HL-60 (cell line): Measurements from ENCODE around the gene ZBTB17.

DNA sequence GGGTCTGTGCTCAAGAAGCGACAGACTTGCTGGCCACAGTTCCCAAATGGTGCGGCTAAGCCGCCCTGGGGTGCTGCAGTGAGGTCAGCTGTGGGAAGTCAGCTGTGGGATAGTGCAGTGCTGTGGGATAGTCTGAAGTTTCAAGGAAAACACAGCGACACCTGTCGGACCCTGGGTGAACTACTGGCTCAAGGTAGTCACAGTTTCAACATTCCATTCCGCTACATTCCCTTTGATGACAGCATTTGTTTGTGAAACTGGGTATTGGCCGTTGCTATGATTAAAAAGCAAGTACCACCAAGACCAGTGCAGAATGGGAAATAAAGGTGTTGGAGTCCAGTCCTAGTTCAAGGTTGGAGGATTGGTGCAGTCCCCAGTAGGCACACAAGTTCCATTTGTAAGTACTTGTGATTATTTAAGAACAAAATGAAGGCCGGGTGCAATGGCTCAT, 133.5 kb downstream of the KAZN start:
- RRBS: no CpG with 5 or more reads among the region's 8 CpGs

- RRBS: no CpG with 5 or more reads among the region's 12 CpGs
These were observed 167.0 kb downstream of the KAZN start for GRCh38 chr1:14765129-14766276.

GRCh38 chr1:14895085-14895780, 258.3 kb upstream of the TMEM51 start:
- RRBS: no CpG with 5 or more reads among the region's 12 CpGs

DNA sequence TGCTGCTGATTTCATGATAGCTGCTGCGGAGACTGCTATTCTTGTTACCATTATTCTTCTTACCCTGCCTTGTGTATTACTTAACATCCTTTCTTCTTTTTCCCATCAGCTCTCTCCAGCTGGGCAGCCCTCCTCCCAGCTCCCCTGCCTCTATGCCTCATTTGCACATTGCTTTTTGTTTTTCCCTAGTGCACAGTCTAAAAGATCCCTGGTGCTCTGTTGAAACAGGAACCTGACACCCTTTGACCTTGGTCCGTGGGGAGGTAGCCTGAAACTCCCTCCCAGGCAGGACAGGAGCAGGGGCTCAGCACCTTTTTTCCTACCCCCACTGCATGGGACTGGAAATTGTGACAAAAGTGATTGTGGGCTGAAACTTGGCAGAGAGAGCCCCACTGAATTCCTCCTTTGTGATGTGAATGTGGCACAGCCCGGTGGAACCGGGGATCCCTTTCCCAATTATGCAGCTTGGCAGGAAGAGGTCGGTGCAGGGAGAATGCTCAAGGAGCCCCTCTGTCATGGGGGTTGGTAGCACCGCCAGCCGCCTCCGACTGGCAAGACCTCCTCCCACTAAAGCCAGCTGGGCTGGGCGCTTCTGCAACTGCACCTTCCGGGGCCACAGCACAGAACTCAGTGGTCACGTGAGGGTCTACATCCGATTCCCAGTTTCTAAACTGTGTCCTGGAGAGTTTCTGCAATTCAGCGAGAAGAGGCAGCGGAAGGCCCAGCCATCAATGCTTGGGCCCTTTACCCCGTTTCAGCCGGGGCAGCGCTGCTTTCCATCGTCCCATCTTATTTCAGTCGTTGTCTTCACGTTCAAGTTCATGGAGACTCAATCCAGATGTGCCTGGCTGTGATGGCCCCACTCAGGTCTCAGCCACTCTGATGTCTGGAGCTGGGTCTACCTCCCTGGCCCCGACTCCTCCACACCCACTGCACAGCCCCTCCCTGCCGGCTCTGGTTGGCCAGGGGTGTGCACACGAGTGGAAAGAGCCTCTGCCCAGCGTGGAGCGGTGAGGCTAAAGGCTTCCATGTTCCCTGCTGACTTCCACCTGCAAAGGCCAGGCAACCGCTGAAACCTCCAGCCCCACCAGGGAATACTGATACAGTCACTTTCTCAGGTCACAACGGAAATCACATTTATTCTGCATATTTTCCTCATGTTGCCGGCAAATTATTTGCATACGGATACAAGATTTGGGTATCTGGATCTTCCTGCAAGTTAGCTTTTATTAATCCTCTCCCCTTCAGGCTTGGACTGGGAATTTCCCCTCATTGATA, 39.9 kb upstream of the FHAD1 start:
- RRBS: no CpG with 5 or more reads among the region's 29 CpGs

DNA sequence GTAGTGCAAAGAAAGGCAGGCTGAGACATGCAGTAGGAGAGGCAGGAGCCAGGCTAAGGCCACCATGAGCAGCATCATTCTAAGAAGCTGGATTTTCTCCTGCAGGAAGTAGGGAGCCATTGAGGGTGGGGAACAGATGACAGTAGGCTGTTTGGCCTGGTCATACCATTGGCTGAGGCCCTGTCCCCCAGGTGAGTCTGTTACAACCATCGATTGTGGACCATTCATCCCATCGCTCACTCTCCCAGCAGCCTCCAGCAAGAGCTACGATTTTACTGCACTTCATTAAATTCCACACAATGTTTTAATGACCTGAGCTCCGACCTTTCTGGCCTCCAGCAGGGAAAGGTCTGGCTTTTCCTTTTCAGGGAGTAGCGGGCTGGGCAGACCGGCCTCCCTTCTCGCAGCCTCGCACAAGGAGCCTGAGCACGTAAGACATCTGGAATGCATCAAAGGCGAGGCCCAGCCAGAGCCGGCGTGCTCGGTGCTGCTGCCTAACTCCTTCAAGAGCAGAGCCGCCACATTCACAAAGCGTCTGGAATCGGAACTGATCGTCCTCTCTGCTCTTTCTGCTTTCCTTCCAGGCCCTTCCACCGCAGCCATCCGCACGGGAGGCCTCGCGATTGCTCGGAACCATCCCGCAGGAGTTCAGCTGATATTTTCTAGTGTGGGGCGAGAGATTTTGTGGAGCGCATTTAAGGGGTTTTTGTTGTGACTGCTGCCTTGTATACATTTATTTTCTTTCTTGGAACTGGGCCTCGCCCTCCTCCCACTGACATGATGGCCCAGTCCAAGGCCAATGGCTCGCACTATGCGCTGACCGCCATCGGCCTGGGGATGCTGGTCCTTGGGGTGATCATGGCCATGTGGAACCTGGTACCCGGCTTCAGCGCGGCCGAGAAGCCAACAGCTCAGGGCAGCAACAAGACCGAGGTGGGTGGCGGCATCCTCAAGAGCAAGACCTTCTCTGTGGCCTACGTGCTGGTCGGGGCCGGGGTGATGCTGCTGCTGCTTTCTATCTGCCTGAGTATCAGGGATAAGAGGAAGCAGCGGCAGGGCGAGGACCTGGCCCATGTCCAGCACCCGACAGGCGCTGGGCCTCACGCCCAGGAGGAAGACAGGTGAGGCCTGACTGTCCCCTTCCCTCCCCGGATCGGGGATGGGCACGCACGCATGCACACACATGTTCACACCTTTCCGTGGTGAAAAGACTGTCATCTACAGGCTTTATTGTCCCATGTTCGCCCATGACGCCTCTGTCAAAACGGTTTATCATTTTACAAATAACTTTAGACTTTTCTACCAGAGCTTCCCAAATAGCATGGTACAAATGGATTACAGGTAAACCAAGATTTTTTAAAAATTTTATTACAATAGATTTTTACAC, 32.2 kb upstream of the FHAD1 start:
- RRBS: 90% methylated on average over 6 of the region's 53 CpGs

DNA sequence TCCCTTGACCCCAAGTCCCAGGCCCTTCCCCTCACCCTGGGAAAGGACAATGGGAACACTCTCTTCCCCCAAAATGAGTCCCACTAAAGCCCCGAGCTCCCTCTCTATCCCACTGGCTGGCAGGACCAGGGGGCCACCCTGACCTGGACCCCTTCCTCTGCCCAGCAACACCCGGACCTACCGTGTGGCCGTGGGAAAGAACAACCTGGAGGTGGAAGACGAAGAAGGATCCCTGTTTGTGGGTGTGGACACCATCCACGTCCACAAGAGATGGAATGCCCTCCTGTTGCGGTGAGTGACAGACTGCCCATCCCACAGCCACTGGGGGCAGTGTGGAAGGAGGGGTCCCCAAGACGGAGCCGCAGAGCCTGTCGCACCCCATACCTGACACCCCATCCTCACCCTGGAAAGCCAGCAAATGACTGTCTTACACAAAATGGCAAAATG, 4.1 kb downstream of the CTRC start:
- RRBS: no CpG with 5 or more reads among the region's 10 CpGs

DNA sequence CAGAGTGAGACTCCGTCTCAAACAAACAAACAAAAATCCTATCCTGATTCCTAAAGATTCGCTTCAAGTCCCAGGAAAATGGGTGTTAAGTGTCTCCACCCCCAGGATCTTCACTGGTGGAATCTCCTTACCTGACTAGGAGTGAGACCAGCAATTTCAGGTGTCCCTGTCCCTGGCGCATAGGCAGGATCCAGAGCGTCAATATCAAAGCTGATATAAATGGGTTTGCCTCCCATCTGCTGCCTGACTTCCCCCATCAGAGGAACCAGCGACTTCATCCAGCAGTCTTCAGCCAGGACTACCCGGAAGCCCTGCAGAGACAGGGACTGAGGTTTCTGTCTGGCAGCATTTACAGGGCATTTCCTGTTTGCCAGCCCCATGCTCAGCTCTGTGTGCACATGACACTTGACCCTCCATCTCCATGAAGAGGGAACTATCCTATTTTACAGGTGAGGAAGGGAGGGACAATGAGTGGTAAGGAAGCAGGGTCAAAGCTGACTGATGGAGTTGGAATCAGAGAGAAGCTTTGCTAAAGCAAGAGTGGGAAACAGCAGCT, 7.2 kb downstream of the AGMAT start:
- RRBS: no CpG with 5 or more reads among the region's 6 CpGs

DNA sequence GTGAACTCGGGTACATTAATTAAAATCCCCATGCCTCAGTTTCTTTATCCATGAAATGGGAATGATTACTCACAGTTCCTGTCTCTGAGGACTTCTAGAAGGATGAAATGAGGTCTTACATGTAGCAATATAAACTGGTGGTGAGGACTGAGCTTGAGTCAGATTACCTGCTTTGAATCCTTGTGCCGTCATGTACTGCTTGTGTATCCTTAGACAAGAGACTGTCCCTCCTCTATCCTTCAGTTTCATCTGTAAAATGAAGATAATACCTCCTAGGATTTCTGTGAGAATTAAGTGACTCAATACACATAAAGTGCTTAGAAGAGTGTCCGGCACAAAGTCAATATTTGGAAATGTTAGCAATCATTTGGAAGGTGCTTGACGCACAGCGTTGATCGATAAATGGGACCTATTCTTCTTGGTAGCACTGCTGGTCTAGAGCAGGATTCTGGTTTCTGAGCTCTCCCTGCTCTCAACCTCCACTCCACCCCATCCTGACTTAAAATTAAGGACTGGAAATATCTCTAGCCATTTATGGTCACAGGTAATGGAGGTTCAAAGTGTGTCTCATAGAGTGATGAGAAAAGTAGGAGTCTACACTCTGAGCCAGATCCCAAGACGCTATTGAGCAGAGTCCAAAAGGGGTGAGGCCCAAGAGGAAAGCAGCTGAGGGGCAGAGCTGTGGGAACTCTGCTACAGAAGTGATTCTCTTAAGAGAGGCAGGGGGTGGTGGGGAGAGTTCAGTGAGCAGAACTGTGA, 11.5 kb upstream of the DDI2 start:
- RRBS: no CpG with 5 or more reads among the region's 7 CpGs

- RRBS: no CpG with 5 or more reads among the region's 11 CpGs
These were observed 15.1 kb upstream of the SLC25A34 start for GRCh38 chr1:15720717-15721682.

DNA sequence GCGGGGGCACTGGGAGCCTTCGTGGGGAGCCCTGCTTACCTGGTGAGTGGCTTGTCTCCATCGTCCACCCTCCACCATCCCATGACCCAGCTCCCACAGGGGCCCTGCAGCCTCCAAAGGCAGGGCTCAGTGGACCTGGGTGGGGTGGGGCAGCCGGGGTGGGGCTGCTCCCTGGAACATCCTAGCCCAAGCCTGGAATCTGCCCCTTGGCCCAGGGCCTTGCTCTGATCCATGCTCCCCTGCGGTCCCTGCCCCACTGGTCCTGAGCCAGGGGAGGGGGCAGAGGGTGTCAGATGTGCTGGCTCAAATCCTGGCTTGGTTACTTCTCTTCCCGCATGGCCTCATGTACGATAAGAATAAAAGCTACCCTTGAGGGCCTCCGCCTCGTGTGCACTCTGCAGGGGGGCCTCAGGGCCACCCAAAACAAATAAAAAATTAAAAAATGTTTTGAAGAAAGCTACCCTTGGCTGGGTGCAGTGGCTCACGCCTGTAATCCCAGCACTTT, 816 bp downstream of the SLC25A34 start:
- RRBS: no CpG with 5 or more reads among the region's 10 CpGs

- RRBS: no CpG with 5 or more reads among the region's 7 CpGs
These were observed 3.1 kb downstream of the FBLIM1 start for GRCh38 chr1:15761564-15762160.

GRCh38 chr1:15935859-15936617, 39.9 kb downstream of the ZBTB17 start:
- RRBS: 99% methylated on average over 4 of the region's 18 CpGs

GRCh38 chr1:15951295-15951951, 24.5 kb downstream of the ZBTB17 start:
- RRBS: 53% methylated on average over 5 of the region's 18 CpGs

- RRBS: 3% methylated on average over 45 of the region's 90 CpGs
These were observed at the start of gene ZBTB17 for GRCh38 chr1:15975188-15976450. Gene ZBTB17 (minus strand): TSS chr1:15976101.

GRCh38 chr1:16073016-16073363, 461 bp downstream of the FAM131C start:
- RRBS: 9% methylated on average over 1 of the region's 28 CpGs

- RRBS: no CpG with 5 or more reads among the region's 7 CpGs
These were observed 10.0 kb upstream of the FAM131C start for GRCh38 chr1:16083392-16083862.

DNA sequence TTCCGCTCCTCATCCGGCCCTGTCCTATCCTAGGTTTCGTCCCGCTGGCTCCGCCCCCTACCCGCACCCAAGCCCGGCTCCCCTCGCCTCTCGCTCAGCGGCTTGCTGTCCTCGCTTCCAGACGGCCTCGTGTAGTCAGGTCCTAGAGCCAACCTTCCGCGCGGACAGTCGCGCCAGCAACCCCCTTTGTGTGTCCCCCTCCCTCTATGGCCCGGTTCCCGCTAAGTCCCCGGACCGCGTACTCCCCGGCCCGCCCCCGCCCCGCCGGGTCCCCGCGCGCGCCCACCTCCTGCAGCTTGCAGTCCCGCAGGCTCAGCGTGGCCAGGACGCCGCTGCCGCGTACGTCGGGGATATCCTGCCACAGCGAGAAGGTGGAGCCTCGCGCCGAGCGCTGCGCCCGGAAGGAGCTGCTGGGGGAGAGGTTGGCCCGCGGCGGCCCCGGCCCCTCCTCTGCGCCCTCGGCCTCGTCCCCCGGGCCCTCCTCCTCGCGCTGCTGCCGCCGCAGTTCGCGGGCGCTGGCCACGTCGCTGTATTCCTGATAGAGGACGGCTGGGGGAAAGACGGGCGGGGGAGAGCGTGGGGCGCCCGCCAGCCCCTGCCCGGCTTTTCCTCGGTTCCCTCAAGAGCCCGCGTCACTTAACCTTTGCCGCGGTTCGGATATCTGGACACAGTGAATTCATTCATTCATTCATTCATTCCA, 5.6 kb downstream of the ARHGEF19 start:
- RRBS: 5% methylated on average over 11 of the region's 77 CpGs

GRCh38 chr1:16235945-16236443, 989 bp downstream of the CPLANE2 start:
- RRBS: no CpG with 5 or more reads among the region's 6 CpGs